ENCODE results near the gene SP110.

DNA sequence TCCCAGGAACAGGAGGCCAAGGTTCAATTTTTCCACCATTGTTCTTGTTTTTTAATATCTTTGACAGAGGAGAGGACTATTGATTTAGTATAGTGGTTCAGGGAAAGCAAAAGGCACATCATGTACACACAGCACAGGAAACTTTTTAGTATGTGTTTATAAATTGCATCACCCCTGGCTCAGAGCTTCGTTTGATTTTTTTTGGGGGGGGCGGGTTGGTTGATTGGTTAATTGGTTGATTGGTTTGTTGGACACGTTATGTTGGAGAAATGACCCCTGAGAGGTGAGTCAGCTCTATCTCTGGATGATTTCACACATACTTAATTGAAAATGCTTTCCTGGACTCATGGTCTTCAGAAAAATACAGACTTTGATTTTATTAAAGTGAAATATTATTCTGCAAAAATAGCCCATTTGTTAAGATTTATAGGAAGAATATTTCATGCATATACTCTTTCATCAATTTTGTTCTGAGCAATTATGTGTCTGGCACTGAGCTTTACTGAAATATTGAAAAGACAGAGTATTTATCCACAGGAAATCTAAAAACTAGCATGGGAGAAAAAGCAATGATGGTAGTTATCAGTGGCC is 431.5 kb downstream of the PID1 start:
- PRO-cap, 4 experiments, result peak in 2 of 4 experiments; most common plus-strand start position 286 of the sequence (in 1); most common minus-strand start position 147 of the sequence (in 1)
- RAMPAGE, long total RNA, 2 experiments, result start-site peak on the plus strand in 1 of 2 experiments, centred at position 277 of the sequence, 9 reads per replicate

DNA sequence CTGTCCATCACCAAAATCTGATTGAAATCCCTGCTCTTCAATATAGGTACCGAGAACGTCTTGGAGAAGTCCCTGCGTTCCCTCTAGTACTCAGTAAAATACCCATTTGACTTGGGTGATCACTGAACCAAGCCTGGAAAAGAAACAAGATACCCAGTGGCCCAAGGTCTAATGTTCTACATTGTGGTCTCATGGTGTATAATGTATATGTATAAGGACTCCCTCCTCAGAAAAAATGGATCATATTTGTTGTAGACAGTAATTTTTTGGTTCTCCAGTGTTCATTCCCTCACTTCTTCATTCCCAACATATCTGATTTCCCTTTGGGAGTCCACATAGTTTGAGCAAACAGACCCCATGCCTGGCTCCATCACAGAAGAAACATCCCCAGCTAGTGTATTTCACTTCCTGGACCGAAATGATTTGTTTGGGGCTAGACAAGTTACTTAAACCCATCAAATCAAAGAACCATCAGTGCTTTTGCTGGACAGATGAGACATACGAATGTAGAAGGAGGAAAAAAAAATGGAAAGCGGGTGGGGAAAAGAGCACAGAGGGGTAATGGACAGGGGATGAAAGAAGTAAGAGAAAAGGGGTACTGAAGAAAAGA is 132.6 kb downstream of the PID1 start:
- PRO-cap, 4 experiments, result no peak in any of the 4 experiments
- RAMPAGE, long total RNA, 2 experiments, result no peak in any of the 2 experiments

DNA sequence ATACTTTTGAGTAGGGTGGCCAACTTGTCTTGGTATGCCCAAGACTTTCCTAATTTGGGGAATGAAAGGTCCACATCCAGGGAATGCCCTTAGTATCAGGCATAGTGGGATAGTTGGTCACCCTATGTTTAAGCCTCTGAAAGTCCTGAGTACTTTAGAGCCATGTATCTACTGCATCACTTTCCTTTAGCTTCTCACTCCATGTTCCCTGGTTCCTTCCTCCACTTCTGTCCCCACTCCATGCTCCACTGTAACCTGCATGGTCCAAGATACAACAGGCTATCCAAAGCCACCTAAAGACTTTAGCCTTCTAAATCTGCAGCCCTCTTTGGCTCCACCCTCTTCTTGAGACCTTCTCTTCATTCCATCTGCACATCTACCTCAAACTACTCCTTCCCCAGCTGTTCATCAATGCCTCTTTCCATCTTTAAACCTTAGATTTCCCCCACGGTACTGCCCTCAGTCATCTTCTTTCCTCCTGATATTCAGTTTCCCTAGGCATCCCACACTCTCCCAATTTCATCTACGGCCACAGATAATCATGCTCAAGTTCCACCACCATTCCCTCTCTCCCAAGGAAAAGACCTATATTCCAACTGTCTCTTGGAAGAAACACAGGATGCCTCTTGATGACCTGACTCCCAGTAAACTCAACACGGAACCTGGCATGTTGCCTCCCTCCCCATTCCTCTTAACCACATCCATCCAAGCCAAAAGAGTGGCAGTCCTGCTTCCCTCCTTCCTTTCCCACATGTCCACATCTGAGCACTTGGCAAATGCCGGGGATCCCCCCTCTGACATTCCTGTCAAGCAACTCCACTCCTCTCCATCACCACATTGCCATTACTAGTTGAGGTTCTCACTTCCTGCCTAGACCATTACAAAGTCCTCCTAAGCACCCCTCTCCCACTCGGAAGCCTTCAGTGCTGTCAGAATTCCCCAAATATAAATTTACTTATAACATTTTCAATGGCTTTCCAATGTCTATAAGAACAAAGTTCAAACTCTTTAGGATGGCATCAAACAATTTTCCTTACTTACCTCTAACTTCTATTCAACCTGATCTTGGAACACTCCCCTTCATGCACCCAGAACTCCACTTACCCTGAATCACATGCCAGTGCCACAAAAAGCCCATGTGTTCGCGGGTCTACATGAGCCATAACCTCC is 49.6 kb downstream of the PID1 start:
- PRO-cap, 4 experiments, result no peak in any of the 4 experiments
- RAMPAGE, long total RNA, 2 experiments, result no peak in any of the 2 experiments

DNA sequence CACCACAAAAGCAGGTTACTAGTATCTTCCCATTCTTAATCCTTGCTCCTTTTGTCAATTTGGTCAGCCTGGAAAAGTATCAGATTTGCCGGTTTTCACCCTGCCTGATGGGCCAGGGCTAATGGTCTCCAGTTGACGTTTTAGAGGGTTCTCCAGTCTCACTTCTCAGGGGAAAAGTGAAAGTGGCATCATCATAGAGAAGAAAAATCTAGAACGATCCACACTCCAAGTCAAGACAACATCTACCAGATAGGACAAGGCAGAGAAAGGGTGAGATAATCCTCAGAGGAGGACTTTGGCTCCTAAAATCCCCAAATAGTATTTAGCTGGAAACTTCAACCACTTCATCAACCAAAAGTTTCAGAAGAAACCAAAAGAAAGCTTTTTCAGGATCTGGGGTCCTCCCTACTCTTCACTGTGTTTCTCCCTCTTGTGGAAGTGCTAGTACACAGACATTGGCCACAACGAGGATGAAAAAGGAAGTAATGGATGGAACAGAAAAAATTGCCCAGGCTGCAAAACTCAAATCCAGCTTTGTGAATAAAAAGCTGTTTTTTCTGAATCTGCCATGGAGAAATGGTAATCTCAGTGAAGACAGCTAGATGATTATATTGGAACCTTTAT is 4.2 kb downstream of the PID1 start:
- PRO-cap, 4 experiments, result peak in 2 of 4 experiments; most common plus-strand start position 262 of the sequence (in 2); most common minus-strand start position 167 of the sequence (in 1)
- RAMPAGE, long total RNA, 2 experiments, result no peak in any of the 2 experiments

DNA sequence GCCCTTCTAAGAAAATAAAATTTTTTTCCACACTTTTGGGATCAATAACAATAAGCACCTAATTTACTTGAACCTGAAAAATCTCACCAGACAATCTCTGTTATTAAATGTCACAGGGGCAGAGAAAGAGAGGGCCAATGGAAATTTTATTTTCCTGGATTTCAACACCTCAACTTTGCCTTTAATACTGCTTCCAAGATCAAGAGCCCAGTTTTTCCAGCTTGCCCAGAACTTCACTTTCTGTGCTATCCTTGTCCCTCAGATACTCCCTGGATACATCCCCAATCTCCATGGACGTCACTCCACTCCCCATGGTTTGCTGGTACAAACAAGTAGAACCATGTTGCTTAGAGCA is 29.2 kb upstream of the PID1 start:
- PRO-cap, 4 experiments, result no peak in any of the 4 experiments
- RAMPAGE, long total RNA, 2 experiments, result no peak in any of the 2 experiments

DNA sequence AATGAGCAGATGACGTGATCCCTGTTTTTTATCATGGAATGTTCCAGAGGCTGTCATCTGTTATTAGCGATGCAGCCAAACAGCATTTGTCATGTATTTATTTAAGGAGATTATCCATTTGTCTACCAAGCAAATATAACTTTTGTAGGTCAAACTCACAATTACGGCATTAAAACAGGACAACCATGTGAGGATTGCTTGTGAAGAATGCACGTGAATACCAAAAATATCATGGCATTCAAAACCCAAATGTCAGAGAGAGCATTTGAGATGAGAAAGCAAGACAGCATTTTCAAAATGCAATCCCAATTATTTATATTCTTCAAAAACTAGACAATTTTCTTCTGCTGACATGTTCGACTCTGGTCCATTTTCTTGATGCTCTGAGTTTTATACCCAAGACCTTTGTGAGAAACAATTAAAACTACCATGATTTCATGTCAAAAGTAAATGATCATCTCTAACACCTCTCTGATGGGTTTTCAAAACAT is 141.3 kb downstream of the DNER start:
- PRO-cap, 4 experiments, result no peak in any of the 4 experiments
- RAMPAGE, long total RNA, 2 experiments, result no peak in any of the 2 experiments

DNA sequence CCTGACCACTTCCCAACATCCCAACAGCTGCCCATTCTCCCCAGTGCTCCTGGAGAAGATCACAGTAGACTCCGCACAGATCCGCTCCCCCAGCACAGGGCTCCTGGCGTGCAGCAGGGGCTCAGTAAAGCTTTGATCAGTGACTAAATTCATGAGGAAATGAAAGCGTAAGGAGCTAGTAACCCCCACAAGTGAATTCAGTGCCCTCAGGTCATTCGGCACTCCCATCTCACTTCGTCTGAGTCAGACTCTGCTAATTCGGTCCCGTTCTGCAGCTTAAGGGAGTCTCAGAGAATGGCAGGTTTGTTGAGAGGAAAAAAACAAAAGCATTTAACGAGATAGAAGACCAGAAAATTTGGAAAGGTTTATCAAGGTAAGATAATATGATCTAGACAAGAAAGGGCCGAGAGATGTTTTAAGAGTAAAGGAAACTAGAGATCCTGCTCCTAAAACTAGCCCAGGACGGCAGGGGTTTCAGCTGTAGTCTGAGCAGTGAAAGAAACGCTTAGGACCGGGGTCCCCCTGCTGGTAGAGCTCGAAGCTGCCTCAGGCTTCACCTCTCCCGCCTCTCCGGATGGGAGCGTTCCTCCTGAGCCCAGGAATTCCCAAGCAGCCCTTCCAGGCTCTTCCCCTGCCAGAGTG is 127.5 kb downstream of the DNER start:
- PRO-cap, 4 experiments, result no peak in any of the 4 experiments
- RAMPAGE, long total RNA, 2 experiments, result no peak in any of the 2 experiments

GRCh38 chr2:230130422-230131675 is 62.1 kb upstream of the SLC16A14 start:
- PRO-cap, 4 experiments, result no peak in any of the 4 experiments
- RAMPAGE, long total RNA, 2 experiments, result no peak in any of the 2 experiments

DNA sequence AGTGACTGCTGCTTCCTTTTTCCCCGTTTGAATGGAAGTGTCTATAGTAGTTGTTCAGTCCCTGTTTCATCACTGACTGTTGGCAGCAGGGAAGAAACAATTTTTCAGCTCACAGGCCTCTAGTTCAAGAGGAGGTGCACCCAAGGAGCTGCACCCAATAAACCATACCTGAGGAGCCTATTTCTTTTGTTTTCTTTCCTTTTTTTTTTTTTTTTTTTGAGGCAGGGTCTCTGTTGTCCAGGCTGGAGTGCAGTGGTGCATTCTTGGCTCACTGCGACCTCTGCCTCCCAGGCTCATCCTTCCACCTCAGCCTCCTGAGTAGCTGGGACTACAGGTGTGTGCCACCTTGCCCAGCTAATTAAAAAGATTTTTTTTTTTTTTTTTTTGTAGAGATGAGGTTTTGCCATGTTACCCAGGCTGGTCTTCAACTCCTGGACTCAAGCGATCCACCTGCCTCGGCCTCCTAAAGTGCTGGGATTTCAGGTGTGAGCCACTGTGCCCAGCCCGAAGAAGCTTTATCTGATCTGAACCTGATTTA is 52.8 kb downstream of the SP110 start:
- PRO-cap, 4 experiments, result no peak in any of the 4 experiments
- RAMPAGE, long total RNA, 2 experiments, result no peak in any of the 2 experiments

DNA sequence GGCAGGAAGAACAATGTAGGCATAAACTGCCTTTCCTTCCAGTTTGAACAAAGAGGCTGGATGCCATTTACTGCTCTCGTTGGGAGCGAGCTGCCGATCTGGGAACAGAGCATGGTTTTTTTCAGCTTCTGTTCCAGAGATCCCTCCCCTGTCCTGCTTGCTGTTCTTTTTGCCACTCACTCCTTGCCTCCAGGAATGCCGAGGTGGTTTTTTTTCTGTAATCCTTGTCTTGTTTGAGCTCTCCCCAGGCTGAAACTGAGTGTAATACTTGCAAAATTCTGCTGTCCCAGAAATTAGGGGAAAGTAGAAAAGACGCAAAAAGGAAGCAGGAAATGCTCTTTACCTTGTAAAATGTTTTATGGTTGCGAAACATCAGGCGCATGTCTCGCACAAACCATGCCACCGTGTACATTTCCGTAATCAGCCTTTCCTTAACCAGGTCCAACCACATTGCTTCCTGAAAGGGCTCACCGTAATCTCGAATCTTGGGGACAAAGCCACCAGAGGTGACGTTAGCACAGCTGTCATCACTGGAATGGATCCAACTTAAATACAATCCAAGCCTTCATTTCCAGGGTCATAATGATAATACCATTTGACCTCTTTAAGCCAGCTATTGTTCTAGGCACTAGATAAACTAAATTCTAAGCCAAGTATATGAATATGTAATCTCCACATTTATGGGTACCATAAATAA is 49.4 kb downstream of the SP110 start:
- PRO-cap, 4 experiments, result no peak in any of the 4 experiments
- RAMPAGE, long total RNA, 2 experiments, result no peak in any of the 2 experiments

- PRO-cap, 4 experiments, result peak in 4 of 4 experiments; most common plus-strand start chr2:230220052 (in 4); most common minus-strand start chr2:230219932 (in 1)
- RAMPAGE, long total RNA, 2 experiments, result start-site peak on the minus strand in 2 of 2 experiments, at chr2:230219931-230220033 at its widest, 19 to 113 reads per replicate
These were observed at the start of gene SP110 for GRCh38 chr2:230219436-230220424. TSS of gene SP110 (minus strand) at chr2:230219984.

- PRO-cap, 4 experiments, result peak in 1 of 4 experiments; most common minus-strand start chr2:230327718 (in 1)
- RAMPAGE, long total RNA, 2 experiments, result no peak in any of the 2 experiments
These were observed 563 bp downstream of the SP140L start for GRCh38 chr2:230327421-230328090.

DNA sequence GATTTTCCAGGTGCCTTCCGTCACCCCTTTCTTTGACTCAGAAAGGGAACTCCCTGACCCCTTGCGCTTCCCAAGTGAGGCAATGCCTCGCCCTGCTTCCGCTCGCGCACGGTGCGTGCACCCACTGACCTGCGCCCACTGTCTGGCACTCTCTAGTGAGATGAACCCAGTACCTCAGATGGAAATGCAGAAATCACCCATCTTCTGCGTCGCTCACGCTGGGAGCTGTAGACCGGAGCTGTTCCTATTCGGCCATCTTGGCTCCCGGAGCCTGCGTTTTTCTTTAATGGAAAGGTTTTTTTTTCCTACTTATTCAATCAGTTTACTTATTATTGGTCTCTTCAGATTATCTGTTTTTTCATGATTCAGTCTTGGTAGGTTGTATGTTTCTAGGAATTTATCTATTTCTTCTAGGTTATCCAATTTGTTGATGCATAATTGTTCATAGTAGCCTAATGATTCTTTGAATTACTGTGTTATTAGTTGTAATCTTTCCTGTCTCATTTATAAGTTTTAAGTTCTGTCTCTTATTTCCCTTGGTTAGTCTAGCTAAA is 15.3 kb downstream of the SP140L start:
- PRO-cap, 4 experiments, result no peak in any of the 4 experiments
- RAMPAGE, long total RNA, 2 experiments, result no peak in any of the 2 experiments

- PRO-cap, 4 experiments, result no peak in any of the 4 experiments
- RAMPAGE, long total RNA, 2 experiments, result no peak in any of the 2 experiments
These were observed 6.4 kb upstream of the SP100 start for GRCh38 chr2:230409638-230409934.

DNA sequence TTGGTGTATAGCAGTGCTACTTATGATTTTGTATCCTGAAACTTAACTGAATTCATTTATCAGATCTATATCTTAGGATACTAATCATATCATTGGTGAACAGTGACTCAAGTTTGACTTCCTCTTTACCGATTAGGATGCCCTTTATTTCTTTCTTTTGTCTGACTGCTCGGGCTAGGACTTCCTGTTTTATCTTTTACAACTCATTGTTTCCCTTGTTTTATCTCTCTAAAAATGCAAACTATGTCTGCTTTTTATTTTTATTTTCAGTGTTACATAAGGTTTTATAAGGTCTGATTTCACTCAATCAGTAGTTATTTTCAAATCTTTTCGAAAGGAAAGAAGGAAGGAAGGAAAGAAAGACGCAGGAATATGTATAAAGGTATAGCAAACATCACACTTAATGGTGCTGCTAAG is 23.7 kb downstream of the SP100 start:
- PRO-cap, 4 experiments, result no peak in any of the 4 experiments
- RAMPAGE, long total RNA, 2 experiments, result no peak in any of the 2 experiments

DNA sequence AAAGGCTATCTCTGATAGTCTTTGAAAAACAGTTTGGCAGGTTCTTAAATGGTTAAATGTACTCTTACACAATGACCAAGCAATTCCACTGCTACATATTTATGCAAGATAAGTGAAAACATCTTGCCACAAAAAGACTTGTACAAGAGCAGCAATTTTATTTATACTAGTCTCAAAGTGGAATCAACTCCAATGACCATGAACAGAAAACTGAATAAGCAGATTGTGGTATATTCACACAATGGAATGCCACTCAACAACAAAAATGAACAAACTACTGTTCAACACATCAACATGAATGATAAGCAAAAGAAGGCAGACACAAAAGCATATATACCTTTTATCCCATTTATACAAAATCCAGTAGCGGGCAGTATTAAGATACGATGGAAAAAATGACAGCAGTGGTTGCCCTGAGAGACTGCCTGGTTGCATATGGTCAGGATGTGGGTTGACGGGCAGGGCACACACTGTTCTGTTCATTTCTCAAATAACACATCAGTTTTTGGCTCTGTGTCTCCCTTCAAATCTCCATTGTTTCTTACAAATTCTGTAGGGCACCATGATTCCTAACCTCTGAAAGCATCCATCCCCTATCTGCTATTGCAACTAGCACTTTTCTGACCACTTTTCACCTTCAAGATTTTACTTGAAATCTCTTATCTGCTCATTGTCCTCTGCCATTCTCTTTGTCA is 25.4 kb downstream of the SP100 start:
- PRO-cap, 4 experiments, result no peak in any of the 4 experiments
- RAMPAGE, long total RNA, 2 experiments, result no peak in any of the 2 experiments

GRCh38 chr2:230448639-230449022 is 32.6 kb downstream of the SP100 start:
- PRO-cap, 4 experiments, result peak in 2 of 4 experiments; most common plus-strand start chr2:230448750 (in 1); most common minus-strand start chr2:230448750 (in 1)
- RAMPAGE, long total RNA, 2 experiments, result no peak in any of the 2 experiments

GRCh38 chr2:230527217-230527878 is 111.3 kb downstream of the SP100 start:
- PRO-cap, 4 experiments, result no peak in any of the 4 experiments
- RAMPAGE, long total RNA, 2 experiments, result no peak in any of the 2 experiments

GRCh38 chr2:230713368-230714406 is 1.0 kb downstream of the CAB39 start:
- PRO-cap, 4 experiments, result peak in 3 of 4 experiments; most common plus-strand start chr2:230713692 (in 2); most common minus-strand start chr2:230714251 (in 2)
- RAMPAGE, long total RNA, 2 experiments, result no peak in any of the 2 experiments

GRCh38 chr2:230811246-230811770 is 53.4 kb upstream of the ITM2C start:
- PRO-cap, 4 experiments, result no peak in any of the 4 experiments
- RAMPAGE, long total RNA, 2 experiments, result no peak in any of the 2 experiments